Left lobe of liver (tissue), 1 donor: ENCODE measurements around a stretch of chr2.

- PRO-cap = no peak
These were observed 180.6 kb upstream of the CHAC2 start for GRCh38 chr2:53586671-53587778.

- PRO-cap = no peak
These were observed 417 bp downstream of the ASB3 start for GRCh38 chr2:53786287-53786784.

- PRO-cap = no peak
These were observed 25.9 kb downstream of the ERLEC1 start for GRCh38 chr2:53812817-53813141.

GRCh38 chr2:53971340-53971424 lies 269 bp downstream of the ACYP2 start:
- PRO-cap = no peak

DNA sequence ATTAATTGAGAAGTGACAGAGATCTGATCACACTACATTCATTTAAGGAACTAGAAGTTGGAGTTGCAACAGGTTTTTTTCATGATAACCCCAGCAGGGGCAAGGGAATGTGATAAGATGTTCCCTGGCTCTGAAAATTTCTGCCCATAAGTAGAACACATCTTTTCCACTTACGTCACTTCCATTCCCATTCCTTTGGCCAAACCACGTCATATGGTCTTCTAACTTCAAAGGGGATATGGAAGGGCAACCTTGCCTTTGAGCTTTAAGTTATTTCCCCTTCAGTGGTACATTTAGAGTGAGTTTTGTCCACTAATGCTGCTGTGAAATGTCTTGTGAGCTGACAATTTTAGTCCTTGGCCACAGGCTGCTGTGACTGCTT lies 29.7 kb downstream of the ACYP2 start:
- PRO-cap = no peak

DNA sequence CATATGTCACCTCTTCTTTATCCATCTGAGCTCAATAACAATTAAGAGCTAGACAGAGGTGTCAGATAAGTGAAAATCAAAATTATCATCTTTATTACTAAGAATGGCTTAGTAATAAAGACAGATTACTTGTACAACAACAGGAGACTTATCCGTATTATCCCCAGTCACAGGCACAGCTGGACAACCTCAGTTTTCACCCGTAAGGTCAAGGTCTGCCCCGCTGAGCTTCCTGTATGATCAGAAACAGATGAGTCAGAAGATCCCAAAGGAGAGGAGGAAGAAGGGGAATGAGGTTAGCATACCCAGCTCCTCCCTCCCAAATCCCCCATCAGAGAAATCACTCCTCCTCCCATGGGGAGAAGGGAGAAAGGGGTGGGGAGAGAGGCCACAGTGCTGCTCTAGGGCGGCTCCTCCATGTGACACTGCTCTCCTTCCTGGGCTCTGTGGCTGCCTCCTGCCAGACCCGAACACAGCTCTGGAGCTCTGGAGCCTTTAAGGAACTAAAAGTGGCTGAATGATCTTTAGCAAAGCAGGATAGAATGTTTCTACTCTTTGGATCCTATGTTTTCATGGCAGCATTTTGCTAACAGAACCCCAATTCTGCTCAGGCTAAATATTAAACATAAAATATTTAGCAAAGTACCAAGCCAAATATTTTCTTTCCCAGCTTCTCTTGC lies 53.7 kb upstream of the SPTBN1 start:
- PRO-cap = no peak

DNA sequence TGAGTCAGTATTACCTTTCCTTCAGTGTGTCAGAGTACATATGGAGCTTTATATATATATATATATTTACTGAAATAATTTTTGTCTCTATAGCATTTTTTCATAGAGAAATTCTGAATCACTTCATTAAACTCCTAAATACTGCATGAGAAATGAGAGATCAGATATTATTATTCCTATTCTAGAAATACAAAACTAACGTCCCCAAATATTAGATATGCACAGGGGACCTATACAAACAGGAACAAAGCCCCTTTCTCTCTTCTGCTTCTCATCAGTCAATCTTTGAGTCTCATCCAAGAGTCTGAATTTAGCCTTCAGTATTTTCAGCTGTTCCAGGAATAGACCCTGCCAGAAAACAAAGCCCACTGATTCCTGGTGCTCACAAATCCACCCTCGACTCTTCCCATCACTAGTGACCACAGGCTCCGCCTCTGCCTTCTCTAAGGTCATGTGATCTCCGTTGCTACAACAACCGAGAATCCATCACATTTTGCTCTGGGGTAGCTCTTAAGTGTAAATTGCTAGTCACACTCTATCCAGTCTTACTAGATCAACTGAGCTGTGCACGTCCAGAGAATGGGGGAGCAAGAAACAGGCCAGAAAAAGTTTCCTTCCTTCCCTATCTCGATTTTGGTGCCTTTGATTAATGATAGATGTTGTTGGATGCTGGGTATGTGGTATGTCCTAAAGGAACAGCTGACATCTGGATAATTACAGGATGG lies 46.4 kb upstream of the SPTBN1 start:
- PRO-cap = no peak

- PRO-cap = no peak
These were observed 22.7 kb downstream of the SPTBN1 start for GRCh38 chr2:54478763-54479255.

DNA sequence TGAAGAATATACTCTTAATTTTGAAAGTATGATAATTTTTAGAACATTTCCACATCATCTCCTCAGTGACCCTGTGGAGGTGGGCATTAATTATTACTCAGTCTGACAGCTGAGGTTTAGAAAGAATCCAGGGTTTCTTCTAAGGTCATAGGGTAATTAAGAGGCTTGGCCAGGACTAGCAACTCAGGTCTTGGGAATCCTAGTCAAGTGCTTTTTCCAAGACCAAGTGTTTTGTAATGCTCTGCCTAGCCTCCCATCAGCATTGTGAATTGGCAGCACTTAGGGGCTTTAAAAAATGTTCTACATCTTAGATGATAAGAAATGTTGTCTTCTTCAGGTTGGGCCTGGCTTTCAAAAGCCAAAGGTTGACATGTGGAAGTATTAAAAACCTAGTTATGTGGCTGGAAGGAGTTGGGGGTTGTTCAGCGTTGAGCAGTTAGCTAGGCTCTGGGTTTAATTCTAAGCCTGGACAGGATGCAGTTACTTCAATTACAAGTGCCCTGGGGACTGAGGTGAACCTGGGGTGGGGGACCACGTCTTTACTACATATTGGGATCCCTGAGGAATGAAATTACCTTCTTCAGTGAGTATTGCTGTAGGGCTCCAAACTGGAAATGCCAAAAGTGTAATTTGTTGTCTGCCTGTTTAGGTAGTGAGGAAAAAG lies 100.7 kb downstream of the SPTBN1 start:
- PRO-cap = no peak

DNA sequence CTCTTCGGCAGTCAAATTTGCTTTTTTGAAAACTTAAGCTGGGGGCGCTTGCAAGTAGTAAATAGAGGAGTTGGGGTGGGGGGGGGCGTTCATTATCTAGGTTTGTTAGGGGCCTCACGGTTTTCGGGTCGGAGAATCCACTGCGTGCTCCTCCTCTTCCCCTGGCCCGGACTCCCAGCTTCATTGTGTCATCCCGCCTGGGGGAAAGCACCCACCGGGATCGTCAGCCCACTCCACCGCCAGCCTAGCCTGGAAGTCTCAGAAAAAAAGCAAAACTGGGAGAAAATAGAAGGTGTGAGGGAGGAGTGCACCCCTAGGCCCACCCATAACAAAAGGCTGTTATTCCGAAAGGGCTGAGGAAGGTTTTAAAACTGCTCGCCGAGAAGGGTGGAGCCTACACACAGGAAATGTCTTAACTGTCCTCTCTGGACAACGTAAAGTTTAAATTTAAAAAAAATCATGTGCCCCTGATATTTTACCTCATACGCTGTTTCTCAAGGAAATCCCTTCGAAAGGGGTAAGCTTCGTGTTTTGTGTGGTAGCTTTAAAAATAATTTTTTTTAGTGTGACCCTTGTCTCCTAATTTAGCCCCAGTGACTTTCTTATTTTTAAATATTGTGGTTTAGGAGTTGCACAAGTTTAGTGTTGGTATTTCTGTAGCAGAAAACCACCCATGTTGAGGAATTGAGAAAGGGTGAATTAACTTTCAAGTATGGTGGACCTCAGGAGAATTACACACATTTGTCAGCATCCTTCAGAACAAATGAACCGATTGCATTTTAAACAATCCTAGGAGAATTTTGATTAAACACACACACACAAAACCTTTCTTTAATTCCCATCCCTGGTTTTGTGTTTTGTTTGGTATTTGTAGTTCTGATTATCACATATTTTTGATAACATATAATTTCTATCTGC lies 104.2 kb downstream of the SPTBN1 start:
- PRO-cap = bidirectional peak, plus-strand start at position 183 of the sequence, minus-strand start at position 176 of the sequence; bidirectional peak, plus-strand start at position 345 of the sequence, minus-strand start at position 330 of the sequence

DNA sequence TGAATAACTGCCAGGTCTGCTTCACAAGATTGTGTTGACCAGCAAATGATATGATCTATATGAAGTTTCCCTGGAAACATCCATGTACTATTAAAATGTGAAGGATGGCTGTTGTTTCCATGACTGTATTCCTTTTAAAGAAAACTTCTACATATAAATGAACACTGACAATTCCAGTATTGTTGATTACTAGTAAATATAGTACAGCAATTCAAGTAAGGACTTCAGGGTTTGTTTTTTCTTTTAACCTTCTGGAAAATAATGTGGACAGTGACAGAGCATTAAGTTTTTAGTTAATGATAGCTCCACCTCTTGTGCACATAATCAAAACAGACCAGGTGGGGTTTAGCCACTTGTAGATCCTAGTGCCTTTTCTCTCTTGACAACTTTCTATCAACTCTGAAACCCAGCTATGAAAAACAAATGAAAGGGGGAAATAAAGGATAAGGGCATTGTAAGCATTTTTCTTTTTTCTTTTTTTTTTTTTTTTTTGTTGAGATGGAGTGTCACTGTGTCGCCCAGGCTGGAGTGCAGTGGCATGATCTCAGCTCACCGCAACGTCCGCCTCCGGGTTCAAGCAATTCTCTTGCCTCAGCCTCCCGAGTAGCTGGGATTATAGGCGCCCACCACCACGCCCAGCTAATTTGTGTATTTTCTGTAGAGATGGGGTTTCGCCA lies 109.7 kb downstream of the SPTBN1 start:
- PRO-cap = no peak

DNA sequence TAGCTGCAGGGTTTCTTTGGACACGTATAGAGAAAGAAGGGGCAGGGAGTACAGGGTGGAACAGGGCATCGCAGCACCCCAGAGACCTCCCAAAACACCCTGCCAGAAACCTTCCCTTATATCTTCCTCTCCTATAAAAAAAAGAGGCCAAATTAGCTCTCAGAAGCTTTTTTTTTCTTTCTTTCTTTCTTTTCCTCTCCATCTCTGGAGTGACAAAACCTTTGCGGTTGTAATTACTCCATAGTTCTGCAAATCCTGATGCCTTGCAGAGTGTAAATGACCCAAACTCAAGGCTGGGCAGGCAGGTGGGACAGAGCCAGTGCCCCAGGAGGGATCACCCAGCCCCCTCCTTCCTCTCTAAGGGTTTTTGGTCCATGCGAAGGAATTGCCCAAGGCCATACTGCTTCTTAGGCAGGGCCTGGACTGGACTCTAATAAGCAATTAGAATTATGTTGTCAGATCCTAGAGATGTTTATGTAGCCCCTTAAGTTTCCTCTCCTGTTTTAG lies 119.2 kb upstream of the EML6 start:
- PRO-cap = no peak

- PRO-cap = no peak
These were observed 51.6 kb upstream of the EML6 start for GRCh38 chr2:54671878-54672261.

- PRO-cap = no peak
These were observed 152.3 kb downstream of the RTN4 start for GRCh38 chr2:54897930-54898376.

- PRO-cap = bidirectional peak, plus-strand start at chr2:54901602, minus-strand start at chr2:54901328
These were observed 148.9 kb downstream of the RTN4 start for GRCh38 chr2:54901462-54901677.

DNA sequence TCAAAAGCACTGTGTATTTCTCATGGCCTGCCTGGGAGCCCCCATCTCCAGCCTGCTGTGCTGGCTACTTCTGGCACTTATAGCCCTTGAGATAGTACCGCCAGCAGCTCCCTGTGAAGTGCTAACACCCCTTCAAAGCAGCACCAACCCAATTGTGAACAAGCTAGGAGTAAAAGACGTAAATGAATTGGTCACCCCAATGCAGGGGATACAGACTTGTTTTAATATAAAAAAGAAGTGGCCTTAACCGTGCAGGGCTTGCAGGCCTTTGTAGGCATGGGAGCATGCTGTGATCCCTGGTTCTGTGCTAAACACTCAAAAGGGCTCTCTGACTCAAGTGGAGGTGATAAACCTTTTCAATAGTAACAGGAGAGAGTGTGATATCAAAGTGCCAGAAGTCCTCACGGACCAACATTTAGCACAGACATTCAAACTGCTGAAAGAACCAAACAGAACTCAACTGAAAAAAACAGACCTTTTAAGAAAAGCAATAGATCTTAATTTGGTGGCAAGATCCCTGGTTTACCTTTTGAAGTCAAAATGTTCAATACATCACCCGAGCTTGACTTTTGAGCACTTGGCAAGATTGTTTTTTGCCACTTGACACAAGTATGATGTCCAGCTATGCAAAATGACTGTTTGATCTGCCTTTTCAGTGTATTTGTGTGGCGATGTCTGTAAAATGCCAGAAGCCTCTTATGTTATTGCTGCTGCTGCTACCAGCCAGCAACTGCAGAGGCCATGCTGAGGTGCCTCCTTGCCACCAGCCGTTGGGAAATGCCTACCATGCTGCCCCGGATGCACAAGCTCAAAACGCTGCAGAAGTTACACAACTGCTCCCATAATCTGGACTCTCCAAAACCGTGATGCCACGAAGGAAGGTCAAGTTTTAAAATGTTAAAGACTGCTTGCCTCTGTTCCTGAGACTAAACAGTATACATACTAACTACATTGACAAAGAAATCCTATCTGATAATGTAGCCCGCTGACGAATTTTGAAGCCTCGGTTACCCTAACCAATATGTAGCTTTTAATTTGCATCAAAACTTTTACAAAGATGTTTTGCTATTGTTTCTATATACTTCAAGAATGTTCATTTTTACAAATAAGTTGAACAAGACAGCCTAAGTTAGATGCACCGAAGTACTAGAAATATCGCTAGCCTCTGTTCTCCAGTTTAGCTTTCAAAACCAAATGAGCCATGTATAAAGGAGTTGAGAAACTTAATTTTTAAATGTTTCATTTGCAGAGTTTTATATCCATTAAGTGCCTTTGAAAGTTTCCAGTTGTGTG lies 80.4 kb downstream of the RTN4 start:
- PRO-cap = no peak

DNA sequence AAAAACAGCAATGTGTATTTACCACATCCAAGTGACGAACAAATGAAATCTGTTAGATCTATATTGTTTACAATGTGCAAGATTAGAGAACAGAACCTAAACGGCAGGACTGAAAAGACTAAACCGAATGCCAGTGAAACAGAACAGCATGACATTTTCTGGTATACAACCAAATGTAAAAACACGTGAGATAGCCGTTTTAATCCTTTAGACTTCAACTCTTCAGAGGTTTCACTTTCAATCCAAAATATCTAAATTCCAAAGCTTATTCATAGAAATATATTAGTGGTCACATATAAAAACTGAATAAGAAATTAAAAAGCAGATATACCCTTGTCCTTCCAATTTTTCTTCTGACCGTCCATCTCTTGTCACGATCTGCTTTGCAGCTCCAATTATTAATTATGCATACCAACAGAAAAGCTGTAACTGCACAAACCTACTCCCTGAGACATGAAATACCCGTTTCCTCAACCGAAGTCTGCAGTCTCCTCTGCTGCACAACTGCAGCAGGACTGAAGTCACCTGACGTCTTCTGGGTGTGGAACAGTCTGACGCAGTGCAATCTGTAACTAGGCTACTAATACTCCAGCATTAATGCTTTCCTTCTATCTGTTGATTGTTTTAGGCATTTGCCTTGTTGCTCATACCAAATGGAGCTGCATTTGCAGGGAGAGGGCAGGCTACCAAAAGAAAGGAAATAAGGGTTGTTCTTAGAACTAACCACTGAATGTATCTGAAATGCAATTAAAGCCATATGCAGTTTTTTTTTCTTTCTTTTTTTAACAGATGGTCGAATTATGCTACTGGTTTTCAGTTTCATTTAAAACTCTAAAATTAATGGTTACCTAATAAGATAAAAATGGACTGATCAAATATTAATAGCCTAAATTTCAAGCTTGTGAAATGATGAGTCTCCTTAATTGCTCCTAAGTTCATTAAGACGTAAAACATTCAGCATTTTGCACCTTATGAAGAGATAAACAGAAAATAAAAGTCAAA lies 40.2 kb downstream of the RTN4 start:
- PRO-cap = bidirectional peak, plus-strand start at position 121 of the sequence, minus-strand start at position 129 of the sequence; bidirectional peak, plus-strand start at position 611 of the sequence, minus-strand start at position 517 of the sequence

GRCh38 chr2:55013105-55013770 lies 37.0 kb downstream of the RTN4 start:
- PRO-cap = unidirectional peak, minus-strand start at chr2:55013243

DNA sequence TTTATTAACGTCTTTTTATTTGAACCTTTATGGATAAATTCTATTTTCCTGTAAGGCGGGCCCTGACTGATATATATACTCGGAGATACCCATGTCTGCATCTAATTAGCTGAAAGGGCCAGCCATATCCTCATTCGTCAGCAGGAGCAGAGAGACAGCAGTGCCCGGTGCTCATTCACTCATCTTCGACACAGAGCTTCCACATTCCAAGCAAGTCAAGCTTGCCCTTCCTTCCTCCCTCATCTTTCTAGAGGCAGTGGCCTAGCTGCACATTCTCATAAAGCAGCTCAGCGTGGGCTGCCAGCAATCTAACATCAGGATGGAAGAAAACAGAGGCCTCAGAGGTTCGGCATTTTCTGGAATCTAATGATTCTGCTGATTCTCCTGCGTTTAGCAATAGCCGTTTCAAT lies 68.9 kb downstream of the CLHC1 start:
- PRO-cap = no peak

DNA sequence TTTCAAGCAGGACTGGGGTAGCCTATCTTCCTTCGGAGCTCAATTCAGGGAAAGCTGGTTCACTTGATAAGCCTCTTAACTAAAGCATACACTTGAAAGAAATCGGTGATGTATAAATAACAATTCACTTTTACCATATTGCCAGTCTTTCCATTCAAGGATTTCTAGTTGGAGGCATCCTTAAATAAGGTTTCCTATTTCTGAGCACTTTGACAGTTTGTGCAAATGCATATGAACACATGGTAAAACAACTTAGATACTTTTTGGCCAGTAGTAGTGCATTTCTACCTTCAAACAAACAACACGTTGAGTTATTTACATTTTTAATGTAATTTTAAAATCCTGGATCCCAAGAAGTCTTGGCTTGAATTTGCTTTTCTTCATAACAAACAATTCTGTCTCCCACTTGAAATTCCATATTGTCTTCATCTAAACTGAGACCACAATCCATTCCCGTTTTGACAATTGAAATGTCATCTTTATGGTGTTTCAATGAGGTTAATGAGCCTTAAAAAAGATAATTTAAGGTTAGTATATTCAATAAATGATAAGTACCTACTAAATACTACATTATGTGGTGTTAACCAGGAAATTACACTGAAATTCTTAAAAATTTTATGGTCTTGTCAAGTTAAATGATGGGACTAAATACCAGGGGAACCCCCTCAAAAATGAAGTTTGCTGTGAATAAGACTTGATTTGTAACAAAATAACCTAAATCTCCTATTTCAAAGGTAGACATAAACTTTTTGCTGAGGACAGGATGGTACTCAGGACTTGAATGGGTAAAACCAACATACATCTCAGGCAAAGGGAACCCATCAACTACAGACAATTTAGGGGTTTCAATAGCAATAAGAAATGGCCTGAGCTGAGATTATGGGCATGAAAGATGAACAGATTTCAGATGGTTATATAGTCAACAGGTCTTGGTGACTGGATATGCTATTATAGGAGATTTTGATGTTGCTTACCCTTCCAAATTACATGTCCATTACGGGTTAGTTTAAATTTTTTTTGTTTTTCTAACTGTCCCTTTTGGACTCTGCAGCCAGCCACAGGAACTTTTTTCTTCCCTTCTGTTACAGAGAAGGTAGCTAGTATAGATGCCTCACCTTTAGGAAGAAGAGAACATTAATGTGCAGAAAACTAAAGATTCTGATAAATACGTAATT lies 4.2 kb downstream of the RPS27A start:
- PRO-cap = no peak